ENCODE measurements around the genes NINJ1 and PHF2.

- RRBS = no CpG with 5 or more reads among the region's 28 CpGs
These were observed 59.4 kb downstream of the IPPK start for GRCh38 chr9:92610281-92611250.

DNA sequence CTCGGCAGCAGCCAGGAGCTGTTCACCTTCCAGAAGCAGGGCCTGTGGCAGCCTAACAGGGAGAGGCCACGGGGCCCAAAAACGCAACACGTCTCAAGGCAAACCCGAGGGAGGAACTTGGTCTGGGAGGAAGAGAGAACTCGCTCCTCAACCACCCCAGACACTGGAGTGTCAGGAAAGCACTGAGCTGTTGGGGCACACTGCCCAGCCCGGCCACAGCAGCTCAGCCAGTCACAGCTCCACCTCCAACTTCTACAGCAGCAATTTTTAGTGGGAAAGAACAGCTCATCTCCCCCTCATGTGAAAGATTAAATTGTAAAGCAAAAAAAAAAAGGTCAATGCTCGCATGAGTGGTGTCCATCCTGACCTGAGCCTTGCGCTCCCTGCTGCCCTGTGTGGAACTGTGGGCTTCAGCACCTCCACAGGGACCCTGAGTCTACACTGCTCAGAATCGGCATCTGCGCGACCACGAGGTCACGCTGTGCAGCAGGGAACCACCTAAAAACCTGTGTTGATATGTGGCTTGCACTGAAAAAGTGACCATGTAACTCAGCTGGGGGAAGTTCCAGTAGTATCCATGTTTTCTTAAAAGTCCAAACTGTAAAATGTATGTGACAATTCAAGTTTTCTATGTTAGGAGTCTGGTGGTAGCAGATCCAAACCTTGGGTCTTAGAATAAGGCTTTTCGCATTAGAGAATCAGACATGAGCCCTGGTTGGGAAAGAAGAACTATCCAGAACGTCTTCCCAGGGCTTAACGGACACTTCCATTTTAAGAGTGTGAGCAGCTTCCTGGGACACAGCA is 54.9 kb downstream of the IPPK start:
- RRBS = no CpG with 5 or more reads among the region's 17 CpGs

- RRBS = no CpG with 5 or more reads among the region's 15 CpGs
These were observed 51.4 kb downstream of the IPPK start for GRCh38 chr9:92618373-92619183.

DNA sequence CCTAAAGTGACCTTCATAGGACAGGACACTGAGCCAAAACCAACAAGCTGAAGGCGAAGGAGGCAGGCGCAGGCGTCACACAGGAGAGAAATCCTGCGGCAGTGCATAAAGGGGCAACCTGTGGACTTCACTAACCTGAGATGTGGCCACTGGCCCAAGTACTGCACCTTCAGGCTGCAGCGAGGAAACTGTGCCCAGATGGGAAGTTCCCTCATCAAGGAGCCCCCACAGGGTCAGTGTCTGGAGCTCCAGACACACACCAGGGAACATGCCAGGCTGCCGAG is 3.7 kb downstream of the IPPK start:
- RRBS = no CpG with 5 or more reads among the region's 6 CpGs

DNA sequence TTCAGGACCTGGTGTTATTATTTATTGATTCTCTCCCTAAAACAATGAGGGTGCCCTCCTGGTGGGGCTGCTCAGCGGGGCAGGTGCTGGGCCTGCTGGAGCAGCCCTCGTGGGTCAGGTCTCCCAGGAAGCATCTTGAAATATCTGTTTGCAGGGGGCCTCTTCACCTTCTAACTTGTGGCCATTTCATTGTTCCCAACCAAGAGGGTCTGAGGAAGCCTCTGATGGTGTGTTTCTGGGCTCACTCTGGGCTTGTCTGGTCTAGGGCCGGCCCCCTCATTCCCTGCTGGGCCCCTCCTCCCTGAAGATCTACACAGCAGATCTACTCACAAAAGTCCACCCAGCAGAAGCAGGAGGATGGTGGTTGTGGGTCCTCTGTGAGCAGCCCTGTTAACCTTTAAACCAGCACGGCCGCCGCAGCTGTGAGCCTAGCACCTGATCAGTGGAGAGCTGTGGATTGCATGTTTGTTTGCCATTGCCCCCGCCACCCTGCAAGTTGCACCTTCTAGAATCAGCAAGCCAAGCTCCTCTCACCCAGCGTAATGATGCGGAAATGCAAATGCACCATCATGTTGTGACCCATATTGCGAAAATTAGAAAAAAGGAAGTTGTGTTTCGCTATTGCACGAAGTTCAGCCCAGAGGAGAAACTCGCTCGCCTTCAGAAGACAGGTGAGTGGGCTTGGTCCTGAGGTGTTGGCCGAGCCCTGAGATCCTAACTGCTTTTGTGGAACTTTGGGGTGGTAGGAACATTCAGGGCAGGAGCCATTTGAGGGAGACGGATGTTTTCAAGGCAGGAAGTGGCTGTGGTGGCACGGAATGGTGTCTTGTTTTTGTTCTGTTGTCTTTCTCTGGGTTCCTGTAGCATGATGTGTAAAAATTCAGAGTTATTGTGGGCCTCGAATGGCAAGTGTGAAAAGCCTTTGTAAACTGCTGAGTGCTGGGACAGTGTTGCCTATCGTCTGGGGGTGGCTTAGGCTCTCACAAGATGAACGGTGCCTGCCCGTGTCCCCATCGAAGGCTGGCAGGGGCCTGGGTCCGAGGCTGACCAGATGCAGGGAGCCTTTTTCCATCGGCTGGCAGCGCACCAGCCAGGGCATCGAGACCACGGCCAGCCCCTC is 16.7 kb downstream of the FGD3 start:
- RRBS = no CpG with 5 or more reads among the region's 27 CpGs

DNA sequence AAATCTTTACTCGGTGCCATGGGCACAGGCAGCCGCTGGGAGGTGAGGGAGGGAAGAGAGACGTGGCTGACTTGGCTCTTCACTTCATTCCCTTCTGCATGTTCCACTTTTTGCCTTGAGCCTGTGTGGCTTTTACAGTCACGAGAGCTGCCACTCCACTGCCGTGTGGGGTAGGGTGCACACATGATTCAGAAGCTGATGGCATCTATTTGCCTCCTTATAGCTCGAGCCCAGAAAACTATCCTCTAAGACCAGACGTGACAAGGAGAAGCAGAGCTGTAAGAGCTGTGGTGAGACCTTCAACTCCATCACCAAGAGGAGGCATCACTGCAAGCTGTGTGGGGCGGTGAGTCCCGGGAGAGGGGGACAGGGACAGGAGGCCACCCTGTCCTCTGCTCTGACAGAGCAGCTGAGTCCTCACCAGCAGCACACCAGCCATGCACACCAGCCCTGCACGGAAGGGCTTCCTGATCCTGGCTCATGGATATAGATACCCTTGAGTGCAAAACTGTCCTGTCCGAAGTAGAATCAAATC is 28.8 kb upstream of the SUSD3 start:
- RRBS = no CpG with 5 or more reads among the region's 11 CpGs

DNA sequence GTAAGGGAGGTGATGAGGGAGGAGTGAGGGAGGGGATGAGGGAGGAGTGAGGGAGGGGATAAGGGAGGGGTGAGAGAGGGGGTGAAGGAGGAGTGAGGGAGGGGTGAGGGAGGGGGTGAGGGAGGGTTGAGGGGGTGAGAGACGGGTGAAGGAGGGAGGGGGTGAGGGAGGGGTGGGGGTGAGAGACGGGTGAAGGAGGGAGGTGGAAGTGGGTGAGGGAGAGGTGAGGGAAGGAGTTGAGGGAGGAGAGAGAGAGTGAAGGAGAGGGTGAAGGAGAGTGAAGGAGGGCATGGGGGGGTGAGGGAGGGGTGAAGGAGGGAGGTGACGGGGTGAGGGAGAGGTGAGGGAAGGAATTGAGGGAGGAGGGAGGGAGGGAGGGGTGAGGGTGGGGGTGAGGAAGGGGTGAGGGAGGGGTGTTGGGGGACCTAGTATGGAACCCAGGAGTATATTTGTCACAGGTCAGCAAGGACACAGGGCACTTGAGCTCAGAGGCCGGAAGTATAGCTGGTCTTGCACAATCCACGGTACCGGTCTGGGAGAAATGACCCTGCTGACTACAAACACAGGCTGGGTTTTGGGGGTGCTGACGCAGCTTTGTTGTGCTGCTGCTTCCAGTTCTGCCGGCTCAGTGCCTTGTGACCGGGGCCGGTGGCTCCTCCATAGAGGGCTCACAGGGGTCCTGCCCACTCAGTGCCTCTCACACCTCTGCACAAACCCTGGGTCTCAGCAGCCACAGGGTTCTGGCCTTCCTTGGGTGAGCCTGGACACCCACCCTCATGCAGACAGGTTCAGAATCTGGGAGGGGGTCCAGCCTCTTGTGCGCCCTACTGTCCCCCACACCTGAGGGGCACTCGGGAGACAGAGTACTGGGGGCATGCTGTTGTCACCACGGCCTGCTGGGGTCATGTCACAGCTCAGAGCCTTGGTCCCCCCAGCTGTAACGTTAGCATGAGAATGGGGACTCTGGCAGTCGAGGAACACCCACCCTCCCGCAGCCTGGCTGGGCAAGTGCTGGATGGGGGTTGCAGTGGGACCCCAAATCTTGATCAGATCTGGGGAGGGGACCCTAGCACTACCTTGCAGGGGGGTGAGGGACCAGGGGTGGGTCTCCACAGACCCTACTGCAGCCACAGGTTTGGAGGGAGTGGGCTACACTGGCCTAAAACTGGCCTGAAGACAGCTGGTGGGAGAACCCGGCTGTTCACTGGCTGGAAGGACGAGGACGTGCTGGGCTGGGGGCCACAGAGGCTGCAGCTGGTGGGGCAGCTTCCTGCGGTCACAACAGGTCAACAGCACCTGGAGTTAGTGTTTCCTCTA is 17.9 kb downstream of the NINJ1 start:
- RRBS = 21% methylated on average over 5 of the region's 20 CpGs

DNA sequence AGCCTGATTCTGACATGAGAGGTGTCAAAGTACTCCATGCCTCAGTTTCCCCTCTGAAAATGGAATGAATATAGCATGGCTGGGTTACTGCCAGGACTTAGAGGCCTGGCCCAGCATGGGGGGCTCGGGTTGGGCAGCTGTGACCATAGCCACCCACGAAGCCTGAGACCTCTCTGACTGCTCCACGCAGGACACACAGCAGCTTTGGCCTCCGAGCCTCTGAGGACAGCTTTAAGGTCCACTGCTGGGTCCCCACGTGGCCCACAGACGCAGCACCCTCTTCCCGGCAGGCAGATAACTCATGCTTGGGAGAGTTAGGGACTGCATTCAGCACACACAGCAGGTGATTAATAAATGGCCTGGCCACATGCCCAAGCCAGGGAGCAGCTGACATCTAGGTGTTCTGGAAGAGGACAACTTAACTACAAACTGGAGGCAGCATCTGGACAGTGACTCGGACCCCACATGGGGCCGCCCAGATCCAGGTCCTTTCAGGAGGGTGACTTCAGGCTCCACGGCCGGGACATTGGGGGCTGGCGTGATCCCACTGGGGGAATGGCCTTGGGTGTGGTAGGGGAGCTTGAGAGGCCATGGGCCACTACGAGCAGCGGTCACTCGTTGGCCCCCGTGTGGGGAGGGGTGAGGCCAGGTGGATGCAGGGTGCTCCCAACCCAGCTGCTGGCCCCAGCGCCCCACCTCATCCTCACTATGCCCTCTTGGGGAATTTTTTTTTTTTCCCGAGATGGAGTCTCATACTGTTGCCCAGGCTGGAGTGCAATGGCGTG is 11.3 kb downstream of the NINJ1 start:
- RRBS = no CpG with 5 or more reads among the region's 19 CpGs

GRCh38 chr9:93126797-93127415 is 7.1 kb downstream of the NINJ1 start:
- RRBS = 52% methylated on average over 3 of the region's 20 CpGs

DNA sequence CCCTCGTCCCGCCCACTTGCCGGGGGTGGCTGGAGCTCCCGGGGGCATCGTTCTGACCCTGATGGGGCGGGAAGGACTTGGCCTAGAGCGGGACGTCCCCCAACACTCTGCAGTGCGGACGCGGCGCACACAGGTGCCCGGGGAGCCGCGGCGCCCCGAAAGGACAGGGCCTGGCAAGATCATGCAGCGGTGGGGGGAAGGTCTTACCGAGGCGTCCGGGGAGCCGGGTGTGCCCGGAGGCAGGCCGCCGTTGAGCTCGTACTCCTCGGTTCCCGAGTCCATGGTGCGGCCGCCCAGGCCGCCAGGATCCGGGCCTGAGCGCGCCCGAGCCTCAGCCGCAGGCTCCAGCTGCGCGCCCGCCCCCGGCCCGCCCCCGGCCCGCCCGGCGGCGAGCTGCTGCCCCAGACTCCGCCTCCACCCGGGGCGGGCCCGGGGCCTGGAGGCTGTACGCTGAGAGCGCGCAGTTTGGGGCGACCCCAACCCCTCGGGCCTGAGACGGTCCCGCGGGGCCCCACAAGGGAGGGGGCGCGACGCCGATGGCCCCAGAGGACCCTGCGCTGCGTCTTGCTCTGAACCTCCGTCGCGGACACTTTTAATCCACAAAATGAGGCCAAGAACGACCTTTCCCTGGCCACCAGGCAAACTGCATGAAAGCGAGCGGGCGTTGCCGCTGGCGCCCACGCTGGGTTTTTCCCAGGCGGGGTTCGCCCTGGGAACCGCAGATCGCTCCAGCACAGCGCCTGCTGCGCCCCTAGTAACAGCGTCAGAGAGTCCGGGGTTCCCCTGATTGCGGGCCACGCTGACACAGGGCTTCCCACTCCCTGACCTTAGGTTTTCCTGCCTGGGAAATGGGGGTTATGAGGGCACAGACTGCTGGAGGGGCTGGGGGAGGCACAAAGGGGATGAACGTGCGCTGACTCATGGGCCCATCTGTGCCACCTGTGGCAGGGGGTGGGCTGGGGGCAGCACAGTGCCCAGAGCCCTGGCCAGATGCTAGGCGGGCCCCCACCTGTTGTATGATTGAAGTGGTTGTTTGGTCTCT is at the start of gene NINJ1:
Gene NINJ1 (minus strand): TSS at position 316 of the 1,042 bp plus-strand sequence.
- RRBS = 1% methylated on average over 37 of the region's 87 CpGs

GRCh38 chr9:93137968-93138821 is 4.1 kb upstream of the NINJ1 start:
- RRBS = no CpG with 5 or more reads among the region's 12 CpGs

DNA sequence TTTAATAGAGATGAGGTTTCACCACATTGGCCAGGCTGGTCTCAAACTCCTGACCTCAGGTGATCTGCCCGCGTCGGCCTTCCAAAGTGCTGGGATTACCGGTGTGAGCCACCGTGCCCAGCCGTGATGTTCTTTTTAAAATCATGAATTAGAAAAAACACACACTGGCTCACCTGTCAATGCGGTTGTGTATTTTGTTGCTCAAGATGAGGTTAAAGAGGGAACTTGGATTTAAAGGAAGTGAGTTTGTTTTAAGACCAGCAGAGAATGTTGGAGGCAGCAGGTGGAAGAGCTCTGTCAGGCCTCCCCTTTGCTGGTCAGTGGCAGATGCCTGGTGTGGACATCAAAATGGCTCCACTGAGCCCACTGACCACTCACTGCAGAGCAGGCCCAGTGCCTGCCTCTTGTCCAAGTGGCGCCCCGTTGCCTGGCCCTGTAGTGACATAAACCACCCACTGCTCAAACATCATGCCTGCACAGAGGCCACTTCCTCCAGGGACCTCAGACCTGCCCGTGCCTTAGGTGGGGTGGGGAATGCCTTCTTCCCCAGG is 39.0 kb downstream of the WNK2 start:
- RRBS = no CpG with 5 or more reads among the region's 10 CpGs

DNA sequence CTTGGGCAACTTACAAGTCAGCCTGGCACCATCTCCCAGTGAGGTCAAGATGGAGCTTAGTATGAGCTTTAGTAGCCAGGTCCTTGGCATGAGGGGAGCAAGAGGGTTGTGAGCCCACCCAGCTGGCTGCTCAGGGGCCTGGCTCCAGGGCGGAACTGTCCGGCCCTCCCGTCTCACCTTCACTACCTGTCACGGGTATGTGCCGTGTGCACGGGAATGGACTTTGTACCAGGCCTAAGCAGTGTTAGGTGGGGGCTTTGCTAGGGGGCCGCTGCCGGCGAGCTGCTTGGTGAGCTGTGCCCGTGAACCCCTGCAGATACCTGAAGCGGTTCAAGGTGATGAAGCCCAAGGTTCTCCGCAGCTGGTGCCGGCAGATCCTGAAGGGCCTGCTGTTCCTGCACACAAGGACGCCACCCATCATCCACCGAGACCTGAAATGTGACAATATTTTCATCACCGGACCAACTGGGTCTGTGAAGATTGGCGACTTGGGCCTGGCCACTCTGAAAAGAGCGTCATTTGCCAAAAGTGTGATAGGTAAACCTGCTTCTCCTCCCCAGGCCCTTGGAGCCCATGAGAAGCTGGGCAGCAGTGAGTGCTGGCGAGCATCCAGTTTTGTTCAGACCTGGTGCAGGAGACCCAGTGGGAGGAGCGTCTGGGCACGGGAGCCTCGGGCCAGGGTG is 46.8 kb downstream of the WNK2 start:
- RRBS = 89% methylated on average over 7 of the region's 22 CpGs

DNA sequence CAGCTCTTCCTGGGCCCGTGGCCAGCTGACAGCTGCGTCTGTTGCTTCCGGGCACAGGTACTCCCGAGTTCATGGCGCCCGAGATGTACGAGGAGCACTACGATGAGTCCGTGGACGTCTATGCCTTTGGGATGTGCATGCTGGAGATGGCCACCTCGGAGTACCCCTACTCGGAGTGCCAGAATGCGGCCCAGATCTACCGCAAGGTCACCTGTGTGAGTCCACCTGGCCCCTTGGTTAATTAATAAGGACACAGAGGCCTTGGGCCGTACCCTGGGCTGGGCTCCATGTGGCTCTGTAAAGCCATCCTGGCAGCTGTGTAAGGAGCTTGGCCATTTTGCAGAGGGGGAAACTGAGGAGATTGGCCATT is 50.8 kb downstream of the WNK2 start:
- RRBS = 68% methylated on average over 3 of the region's 15 CpGs

- RRBS = no CpG with 5 or more reads among the region's 2 CpGs
These were observed 5.7 kb upstream of the FAM120A start for GRCh38 chr9:93445732-93446305.

DNA sequence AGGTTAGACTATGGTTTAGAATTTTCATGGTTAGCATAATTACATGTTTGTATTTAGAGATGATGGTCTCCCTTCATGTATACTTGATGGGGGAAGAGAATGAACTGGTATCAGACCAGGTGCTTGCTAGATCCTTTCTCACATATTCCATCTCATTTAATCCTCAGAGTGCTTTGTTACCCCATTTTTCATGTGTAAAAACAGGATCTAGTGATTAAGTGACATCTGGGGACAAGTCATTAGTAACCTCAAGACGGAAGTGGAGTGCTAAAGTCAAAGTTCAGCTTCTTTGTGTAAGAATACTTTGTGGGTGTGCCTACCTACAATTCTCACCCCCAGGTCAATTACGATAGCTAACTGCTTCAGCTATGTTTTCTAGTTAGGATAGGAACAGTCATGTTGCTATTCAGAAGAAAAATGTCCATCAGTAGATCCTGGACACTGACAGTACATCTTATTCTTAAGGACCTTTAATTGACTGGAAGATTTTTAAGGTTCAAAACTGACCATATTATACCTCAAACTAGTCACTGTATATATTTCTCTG is 3.1 kb upstream of the FAM120AOS start:
- RRBS = no CpG with 5 or more reads among the region's 2 CpGs

GRCh38 chr9:93465815-93466379 is 12.5 kb upstream of the FAM120AOS start:
- RRBS = no CpG with 5 or more reads among the region's 6 CpGs

- RRBS = no CpG with 5 or more reads among the region's 7 CpGs
These were observed 57.9 kb upstream of the FAM120AOS start for GRCh38 chr9:93511314-93511702.

GRCh38 chr9:93529144-93529723 is 47.1 kb upstream of the PHF2 start:
- RRBS = no CpG with 5 or more reads among the region's 10 CpGs

- RRBS = 1% methylated on average over 48 of the region's 112 CpGs
These were observed at the start of gene PHF2 for GRCh38 chr9:93576231-93576909. Gene PHF2, plus strand, starts transcription at chr9:93576584.

Measured in HGPS cell (cell line).